Sciatic nerve (tissue), 1 donor: Measurements from ENCODE around the gene KAZALD1.

- PRO-cap, result no peak
Measured at GRCh38 chr10:100739236-100739687, 6.1 kb upstream of the PAX2 start.

DNA sequence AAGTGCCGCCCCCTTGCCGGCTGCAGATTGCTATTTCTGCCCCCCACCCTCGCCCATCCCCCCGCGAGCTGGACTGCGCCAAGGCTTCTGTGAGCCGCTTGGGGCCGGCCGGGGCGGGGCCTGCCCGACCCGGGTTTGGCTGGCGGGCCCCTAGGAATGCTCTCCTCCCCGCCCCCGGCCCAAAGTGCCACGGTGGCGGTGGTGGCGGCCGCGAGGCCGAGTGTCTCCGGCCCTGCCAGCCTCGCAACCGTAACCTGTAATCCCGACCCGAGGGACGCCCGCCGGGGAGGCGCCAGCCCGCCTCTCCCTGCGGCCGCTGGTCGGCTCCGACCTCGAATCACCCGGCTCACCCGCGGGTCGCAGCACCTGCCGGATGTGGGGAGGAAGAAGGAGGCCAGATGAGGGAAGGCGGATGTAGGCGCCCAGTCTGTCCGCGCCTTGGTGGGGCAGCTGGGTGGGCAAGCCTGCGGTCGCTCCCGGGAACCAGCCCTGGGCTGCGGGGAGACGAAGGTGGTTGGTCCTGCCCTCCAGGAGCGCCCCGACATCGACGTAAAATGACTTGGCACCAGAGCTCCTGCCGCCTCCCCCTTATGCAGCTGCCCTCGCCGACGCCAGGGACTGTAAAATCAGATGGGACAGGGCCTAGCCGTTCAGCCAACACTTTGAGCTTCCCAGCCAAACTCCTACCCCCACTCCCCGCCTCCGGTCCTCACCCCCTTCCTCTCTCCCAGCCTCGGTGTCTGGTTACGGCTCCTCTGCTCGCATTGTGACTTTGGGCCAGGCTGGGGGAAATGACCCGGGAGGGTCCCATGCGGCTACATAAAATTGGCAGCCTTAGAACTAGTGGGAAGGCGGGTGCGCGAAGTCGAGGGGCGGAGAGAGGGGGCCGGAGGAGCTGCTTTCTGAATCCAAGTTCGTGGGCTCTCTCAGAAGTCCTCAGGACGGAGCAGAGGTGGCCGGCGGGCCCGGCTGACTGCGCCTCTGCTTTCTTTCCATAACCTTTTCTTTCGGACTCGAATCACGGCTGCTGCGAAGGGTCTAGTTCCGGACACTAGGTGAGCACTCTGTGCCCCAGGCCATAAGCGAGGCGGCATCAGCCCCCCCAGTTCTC is at the start of gene KAZALD1:
TSS of gene KAZALD1 (plus strand) at position 929 of the 1,111 bp plus-strand sequence.
- PRO-cap, result bidirectional peak, plus-strand start at position 182 of the sequence, minus-strand start outside the sequence; bidirectional peak, plus-strand start at position 425 of the sequence, minus-strand start at position 339 of the sequence; bidirectional peak, plus-strand start at position 929 of the sequence, minus-strand start at position 622 of the sequence

GRCh38 chr10:101121328-101121910 is 9.7 kb upstream of the TLX1 start:
- PRO-cap, result unidirectional peak, minus-strand start at chr10:101121466

DNA sequence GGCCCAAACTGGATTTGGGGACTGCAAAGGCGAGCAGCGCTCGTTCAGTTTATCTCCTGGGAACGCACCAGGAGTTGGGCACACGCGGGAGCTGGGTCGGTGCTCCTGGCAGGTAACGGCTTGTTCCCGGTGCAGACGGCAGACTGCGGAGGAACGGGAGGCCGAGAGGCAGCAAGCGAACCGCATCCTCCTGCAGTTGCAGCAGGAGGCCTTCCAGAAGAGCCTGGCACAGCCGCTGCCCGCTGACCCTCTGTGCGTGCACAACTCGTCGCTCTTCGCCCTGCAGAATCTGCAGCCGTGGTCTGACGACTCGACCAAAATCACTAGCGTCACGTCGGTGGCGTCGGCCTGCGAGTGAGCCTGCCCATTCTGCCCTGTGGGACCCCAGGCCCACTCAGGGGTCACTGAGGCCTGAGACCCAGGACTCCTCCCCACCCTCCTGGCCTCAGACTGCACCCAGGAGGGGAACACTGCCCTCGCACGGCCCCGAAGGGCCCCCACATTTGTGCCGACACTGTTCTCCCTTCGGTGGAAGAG is 5.5 kb downstream of the TLX1 start:
- PRO-cap, result no peak

DNA sequence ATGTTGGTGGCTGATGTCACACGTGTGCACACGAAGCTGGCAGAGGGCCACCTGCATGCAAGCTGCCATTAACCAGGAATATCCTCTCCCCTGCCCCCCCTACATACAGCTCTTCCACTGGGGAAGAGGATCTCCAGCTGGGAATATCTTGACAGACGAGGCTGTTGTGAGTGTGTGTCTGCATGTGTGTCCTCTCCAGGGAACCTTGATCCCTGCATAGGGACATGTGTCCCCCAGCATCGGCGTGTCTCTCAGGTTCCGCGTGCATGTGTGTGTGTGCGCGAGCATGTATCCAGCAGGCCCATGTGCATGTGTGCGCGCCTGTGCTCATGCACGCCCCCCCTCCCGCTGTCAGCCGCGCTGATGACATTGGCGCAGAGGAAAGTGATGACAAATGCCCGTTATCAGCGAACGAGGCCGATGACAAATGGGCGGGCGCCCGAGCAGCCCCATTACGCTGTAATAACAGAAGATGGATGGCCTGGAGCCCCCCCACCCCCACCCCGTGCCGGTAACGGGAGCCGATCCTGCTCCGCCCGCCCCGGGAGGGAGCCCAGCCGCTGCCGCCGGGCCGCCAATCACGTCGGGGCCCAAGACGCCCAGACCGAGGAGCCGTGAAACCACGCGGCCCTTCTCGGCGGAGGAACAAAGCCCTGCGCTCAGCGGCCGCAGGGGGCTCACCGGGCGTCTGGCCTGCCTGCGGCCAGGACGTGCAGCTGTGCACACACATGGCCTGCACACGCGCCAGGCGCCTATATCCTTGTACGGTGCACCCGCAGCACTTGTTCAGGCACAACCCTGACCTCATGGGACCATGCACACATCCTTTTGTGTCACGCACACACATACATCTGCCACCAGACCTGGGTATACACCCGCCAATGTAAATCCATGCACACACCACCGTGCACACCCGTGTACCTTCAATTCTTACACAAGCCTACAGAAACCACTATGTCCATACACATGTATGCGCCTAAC is 21.6 kb downstream of the POLL start:
- PRO-cap, result no peak

- PRO-cap, result unidirectional peak, minus-strand start at chr10:101578969
Measured at GRCh38 chr10:101578750-101579105, 9.3 kb downstream of the POLL start.

DNA sequence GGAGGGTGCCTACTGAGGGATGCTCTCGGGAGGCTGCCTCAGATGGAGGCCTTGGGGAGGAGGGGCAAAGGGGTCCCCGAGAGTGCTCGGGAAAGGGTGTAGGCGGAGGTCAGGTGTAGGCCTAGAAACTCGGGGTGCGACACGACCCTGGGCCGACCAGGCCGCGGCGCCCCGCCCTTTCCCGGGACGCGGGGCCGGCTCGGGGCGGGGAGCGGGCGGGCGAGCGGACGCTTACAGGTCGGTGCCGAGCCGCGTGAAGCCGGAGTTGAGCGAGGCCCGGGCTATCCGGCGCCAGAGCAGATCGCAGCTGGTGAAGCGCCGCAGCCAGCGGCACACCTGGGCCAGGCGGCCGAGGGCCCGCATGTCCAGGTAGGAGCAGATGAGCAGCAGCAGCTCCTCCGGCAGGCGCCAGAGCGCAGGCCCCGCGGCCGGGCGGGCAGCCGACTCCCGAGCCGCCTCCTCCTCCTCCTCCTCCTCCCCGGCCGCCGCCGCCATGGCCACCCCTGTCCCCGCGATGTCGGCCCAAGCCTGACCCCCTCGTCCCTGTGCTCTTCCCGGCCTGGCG is 742 bp downstream of the FBXW4 start:
- PRO-cap, result bidirectional peak, plus-strand start at position 262 of the sequence, minus-strand start outside the sequence; bidirectional peak, plus-strand start at position 362 of the sequence, minus-strand start at position 338 of the sequence

GRCh38 chr10:101974305-101974610 is 81.7 kb downstream of the ARMH3 start:
- PRO-cap, result unidirectional peak, plus-strand start at chr10:101974545

DNA sequence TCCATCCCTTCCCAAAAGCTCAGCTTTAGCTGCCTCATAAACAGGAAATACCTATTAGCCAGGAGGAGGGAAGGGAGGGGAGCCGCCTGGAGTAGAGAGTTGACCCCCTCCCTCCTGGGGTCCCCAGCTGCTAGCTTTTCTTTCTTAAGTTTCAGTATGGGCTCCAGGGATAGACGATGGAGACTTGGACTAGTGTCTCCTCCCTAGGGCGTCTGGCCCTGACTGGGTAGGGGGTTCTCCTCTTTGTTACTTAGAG is 1.3 kb upstream of the LDB1 start:
- PRO-cap, result bidirectional peak, plus-strand start at position 67 of the sequence, minus-strand start outside the sequence

GRCh38 chr10:102147108-102147497 is 5.1 kb upstream of the NOLC1 start:
- PRO-cap, result no peak

DNA sequence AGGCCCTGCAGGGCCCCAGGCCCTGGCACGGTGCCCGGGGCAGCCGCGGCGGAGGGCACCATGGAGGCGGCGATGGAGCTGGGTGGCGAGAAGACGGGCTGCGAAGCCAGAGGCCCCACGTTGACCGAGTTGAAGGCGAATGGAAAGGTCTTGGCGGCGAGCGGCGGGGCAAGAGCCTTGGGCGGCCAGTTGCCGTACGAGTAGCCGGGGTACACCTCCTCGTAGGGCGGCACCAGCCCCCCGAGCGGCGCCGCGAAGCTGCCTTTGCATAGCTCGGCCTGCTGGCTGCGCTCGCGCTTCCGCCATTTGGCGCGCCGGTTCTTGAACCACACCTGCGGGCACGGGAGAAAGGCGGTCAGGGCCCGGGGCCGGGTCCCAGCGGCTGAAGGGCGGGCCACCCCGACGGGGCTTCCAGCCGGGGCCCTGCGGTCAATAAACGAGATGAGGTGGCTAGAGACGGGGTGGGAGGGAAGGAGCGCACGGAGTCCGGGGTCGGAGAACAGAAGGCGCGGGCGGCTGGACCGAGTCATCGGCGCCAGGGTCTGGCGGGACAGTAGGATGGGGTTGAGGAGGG is 4.8 kb downstream of the ELOVL3 start:
- PRO-cap, result no peak

- PRO-cap, result no peak
Measured at GRCh38 chr10:102291200-102291757, 45.9 kb downstream of the GBF1 start.

DNA sequence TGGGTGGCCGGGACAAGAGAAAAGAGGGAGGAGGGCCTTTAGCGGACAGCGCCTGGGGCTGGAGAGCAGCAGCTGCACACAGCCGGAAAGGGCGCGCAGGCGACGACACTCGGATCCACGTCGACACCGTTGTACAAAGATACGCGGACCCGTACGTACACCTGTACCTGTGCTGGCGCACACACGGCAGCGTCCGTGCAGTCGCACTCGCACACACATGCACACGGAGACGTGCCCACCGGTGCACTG is 957 bp upstream of the NFKB2 start:
- PRO-cap, result no peak

DNA sequence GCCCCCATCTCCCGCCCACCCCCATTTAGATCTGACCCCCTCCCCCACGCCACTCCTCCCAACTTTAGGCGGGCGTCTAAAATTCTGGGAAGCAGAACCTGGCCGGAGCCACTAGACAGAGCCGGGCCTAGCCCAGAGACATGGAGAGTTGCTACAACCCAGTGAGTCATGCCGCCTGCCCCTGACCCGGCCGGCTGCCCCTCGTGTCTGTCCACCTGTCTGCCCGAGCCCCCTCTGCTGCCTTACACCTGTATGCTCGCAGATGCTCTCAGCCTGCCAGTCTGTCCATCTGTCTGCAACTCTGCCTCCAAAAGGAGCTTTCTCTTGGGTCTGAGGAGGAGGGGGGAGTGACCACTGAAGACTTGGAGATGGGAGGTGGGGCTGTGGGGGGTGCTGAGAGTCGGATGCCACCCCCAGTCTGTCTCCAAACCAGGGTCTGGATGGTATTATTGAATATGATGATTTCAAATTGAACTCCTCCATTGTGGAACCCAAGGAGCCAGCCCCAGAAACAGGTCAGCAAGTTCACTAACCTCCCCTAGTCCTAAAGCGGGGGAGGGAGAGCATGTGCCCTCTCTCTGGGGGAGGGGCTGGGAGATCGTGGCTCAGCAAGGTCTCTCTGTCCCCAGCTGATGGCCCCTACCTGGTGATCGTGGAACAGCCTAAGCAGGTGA is 452 bp downstream of the NFKB2 start:
- PRO-cap, result no peak

GRCh38 chr10:102407267-102407742 is 11.3 kb downstream of the PSD start:
- PRO-cap, result no peak

DNA sequence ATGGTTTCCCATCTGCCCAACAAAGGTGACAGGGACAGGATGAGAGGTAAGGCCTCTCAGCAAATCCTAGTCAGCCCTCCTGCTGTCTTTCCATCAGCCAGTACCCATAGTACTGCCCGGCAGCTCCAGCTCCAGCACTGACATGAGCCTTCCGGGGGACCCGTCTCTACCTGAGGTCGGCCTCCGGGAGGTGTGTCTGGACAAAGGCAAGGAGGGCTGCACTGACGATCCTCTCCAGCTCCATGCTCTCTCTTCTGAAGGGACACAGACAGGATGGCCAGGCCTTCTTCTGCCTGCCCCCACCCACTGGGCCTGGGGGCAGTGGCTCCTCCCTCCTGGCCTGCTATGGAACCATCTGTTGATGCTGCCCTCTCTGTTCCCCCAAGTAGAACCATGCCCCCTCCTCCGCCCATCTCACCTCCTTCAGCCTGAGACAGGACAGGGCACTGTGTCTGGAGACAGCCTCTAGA is 4.3 kb downstream of the FBXL15 start:
- PRO-cap, result unidirectional peak, minus-strand start at position 256 of the sequence

DNA sequence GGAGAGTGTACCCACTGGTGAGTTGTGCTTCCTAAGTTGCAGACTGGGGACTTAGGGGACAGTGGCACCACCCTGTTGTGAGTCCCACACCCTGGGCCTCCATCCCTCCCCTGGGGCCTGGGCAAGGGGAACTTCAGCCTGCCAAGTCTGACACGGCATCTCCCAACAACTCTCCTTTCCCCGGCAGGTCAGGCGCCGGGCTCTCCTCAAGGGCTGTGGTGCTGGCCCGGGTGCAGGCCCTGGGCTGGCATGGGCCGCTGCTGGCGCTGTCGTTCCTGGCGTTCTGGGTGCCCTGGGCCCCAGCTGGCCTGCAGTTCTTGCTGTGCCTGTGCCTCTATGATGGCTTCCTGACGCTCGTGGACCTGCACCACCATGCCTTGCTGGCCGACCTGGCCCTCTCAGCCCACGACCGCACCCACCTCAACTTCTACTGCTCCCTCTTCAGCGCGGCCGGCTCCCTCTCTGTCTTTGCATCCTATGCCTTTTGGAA is 9.3 kb downstream of the MFSD13A start:
- PRO-cap, result no peak

- PRO-cap, result no peak
Measured at GRCh38 chr10:102475299-102476055, 14.3 kb downstream of the MFSD13A start.

- PRO-cap, result no peak
Measured at GRCh38 chr10:102492833-102493575, 9.5 kb downstream of the ACTR1A start.

DNA sequence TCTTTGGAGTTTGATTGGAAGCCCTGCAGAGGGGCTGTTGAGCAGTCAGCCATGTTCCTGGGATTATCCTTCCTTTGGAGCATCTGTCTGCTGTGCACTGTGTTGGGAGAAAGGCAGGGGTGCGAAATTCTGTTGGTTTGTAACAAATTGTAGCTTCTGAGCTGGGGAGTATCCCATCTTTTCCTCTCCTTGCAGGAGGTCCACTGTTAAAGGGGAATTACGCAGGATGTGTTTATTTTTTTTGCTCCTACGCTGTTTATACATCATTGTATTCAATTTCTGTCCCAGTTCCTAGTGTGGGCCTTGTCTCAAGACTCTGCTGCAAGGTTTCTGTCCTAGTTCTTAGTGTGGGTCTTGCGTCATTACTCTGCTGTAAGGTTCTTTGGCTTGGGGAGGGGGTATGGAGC is 64.2 kb upstream of the TRIM8 start:
- PRO-cap, result no peak